Skeletal muscle satellite cell (primary cell): ENCODE measurements around the gene TNP1.

DNA sequence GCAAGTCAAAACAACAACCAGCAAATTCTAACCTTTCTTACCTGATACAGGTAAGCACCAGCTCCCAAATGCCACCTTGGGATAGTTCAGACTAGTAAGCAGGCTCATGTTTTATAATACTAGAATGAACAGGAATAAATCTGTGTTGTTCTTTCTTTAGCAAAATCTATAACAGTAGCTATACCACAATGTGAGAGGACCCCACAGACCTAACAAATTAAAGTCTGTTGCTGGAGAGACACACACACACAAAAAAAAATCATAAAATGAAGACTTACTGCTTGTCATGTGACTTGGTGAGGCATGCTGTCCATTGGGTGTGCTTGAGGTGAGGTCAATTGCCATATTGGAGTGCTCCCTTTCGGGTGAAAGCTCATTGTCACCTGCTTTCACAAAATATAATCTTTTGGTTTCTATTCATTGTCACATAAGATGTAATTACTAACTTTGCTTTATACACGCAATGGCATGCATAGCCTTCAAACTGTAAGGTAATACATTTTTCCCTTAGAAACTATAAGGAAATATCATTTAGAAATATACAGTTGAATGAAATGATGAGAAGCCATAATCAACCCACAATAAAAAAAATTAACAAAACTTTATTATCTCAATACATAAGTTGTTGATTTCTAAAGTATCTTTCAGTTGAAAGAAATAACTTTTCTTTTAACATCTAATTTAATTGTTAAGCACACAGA, 3.8 kb downstream of the IKZF2 start:
- CAGE, long polyA plus RNA = no peak

DNA sequence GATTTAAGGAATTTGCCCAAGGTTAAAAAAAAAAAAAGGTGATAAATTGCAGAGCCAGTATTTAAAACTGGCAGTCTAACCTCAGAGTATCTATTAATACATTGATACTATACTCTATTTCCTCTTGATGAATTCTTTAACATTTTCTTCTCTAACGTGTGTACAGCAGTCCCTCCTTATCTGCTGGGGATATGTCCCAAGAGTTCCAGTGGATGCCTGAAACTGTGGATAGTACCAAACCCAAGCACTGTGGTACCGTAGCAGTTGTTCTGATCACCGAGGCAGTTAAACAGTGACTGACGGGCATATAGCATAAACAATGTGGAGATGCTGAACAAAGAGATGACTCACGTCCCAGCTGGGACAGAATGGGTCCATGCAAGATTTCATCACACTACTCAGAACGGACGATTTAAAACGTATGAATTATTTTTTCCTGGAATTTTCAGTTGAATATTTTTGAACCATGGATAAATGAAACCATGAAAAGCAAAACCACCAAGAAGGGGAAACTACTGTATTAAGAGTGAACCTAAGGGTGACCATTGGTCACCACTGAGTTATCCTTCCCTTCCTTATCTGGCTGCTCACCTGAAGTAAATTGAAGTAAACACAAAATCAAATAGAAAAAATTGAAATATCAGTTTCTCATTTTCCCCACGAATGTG, 54.4 kb upstream of the SPAG16 start:
- CAGE, long polyA plus RNA = no peak

- CAGE, long polyA plus RNA = no peak
These were observed 266.1 kb downstream of the SPAG16 start for GRCh38 chr2:213550278-213550750.

DNA sequence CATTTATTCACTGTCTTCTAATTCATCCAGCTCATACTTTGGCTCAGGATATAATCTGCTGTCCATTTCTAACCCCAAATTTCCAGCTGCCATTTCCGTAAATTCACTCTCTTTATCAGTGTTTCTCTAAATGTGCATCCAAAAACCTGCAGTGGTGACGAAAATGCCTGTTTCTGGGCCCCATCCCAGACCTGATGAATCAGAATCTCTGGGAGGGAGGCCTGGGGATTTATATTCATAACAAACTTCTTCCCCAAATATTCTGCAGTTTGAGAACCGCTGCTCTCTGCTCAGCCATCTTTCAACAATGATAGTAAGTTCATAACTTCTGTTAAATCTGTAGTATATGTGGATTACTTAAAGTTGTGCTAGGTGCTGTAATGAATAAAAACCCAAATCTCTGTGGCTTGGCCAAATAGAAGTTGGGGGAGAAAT, 86.7 kb downstream of the VWC2L start:
- CAGE, long polyA plus RNA = no peak

GRCh38 chr2:215378134-215378520, 57.7 kb downstream of the FN1 start:
- CAGE, long polyA plus RNA = no peak

DNA sequence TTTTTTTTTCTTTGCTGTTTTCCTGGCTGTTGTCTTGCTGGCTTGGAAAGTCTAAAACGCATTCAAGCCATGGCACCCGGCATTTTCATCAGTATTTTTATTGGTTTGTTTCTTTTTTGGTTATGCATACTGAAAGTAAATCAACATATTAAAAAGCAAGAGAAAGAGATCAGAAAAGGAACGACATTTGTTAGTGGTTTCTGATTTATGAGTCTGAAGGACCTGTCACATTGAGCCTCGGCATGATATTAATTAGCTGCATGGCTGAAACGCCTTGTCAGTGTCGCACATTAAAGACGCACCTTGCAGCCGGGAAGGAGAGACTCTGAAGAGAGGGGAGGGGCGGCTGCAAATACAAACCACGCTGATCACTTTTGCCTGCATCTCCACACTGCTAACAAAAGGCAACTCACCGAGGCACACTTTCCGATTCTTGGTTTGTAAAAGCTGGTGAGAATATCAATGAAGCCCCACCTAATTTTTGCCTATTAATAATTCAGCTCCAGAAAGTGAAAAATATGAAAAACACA, 183.7 kb upstream of the FN1 start:
- CAGE, long polyA plus RNA = no peak

DNA sequence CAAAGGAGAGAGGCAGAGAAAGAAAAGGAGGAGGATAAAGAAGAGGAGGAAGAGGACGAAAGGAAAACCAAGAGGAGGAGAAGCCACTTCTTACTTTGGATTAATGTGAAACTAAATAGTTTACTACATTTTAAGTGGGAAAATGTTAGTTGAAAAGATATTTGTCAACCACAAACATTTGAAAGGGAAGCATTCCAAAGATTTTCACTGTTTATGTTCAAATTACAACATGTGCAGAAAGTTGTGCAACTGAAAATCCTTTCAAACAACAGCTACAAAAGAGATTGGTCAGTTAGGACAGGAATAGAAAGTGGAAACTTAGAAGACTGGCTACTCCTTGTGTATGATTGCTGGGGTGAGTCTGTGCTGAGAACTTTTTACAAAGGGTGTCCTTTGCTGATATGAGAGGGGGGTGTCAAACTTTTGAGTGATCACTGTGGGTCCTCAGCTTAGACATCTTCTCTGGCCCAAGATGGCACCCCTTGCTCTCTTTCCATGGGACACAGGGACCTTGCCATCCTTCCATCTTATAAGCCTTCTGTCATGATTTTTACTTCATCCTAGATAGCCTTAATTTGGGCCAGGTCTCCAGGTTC, 277.6 kb upstream of the FN1 start:
- CAGE, long polyA plus RNA = no peak

DNA sequence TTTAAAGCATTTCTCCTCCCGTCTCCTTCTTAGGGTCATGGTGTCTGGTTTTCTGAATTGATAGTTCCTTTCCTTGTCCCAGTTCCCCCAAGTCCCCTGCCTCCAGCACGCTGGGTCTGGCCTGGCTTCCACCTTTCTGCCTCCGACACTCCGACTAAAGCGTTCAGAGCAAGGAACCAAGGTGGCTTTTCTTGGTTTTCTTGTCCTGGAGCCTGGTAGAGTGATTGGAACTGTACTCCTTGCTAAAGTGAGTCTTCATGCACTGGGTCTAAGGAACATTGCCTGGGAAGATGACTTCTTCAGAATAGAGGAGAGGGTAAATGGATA, 109.1 kb downstream of the MREG start:
- CAGE, long polyA plus RNA = no peak

- CAGE, long polyA plus RNA = no peak
These were observed 2.0 kb downstream of the TMEM169 start for GRCh38 chr2:216083506-216084402.

- CAGE, long polyA plus RNA = no peak
These were observed 1.4 kb upstream of the XRCC5 start for GRCh38 chr2:216107650-216108294.

GRCh38 chr2:216179135-216180303, 70.4 kb downstream of the XRCC5 start:
- CAGE, long polyA plus RNA = no peak

- CAGE, long polyA plus RNA = no peak
These were observed 11.9 kb upstream of the RPL37A start for GRCh38 chr2:216486602-216487258.

DNA sequence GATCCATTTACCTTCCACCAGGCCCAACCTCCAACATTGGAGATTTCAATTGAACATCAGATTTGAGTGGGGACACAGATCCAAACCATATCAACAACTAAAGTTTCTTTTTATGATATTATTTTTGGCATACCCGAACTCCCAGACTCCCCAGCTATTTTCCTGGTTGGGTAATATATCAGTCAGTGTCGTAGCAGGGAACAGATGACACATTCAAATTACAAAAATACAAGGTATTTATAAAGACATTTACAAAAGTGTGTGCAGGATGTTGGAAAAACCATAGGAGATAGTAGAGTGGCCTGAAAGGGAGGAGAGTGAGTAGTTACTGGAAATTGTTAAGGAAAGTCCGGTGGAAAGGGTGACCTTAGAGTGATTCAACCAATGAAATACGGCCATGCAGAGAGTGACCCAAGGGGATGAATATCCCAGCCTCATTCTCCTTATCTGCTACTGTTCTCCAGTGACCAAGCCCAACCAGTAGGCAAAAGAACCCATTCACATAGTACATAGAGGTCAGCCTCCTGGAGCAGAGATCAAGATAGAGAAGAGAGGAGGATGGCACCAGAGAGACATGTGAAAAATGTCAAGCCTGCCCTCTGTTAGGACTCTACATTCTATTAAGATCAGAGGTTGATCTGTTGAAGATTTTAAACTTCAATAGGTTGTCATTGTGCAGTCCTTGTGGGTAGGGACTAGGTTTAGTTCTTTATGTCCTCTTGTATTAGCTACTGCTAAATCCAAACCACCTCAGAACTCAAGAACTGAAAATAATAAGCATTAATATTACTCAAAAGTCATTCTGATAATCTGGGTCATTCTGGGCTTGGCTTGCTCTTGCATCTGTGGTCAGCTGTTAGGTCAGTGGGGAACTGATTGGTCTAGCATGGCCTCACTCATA, 9.1 kb downstream of the RPL37A start:
- CAGE, long polyA plus RNA = no peak

DNA sequence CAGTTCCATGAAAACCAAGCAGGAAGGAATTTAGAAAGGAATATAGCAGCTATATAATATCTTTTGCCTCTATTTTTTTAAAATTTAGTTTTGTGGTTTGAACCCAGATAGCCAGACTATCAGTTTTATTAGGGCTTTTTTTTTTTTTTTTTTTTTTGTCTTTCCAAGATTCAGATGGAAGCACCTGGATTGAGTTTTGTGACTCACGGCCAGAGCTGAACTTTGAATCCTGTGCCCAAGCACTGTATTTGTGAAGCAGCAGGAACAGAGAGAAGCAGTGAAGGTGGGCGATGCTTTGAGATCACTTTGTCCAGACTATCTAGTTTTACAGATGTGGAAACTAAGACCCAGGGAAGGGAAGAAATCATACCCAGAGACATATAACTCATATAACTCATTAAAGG, 33.9 kb downstream of the RPL37A start:
- CAGE, long polyA plus RNA = no peak

GRCh38 chr2:216549904-216550476, 51.3 kb downstream of the RPL37A start:
- CAGE, long polyA plus RNA = no peak

DNA sequence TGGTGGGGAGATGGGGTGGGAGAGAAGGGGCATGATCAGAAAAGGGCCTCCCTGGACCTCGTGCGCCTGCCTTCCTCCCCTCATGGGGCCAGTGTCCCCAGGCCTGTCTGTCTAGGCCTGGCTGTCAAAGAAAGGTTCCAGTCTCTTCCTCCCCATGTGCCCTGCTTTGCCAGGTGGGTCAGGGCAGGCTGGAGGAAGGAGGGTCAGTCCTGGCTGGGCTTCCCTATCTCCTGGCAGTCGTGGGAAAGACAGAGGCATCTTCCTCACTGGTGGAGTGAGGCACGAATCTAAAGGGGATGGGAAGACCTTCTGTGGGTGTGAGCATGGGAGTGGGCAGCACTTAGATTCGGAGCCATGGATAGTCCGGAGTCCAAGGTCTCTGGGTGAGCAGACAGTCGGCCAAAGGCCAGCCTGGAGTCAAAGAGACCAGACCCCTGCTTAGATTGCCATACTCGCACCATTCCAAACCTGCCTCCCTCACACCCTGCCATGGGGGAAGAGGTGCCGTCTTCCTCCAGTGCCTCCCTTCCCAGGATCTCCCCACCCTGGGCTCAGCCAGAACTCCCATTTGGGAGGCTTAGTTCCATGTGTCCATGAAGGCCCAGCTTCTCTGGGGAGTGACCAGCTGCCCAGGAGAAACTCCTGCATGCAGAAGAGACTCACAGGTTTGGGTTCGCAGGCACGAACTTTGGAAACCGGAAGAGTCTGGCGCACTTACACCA, 21.9 kb downstream of the IGFBP5 start:
- CAGE, long polyA plus RNA = no peak

GRCh38 chr2:216810453-216810961, 49.4 kb downstream of the TNP1 start:
- CAGE, long polyA plus RNA = no peak

DNA sequence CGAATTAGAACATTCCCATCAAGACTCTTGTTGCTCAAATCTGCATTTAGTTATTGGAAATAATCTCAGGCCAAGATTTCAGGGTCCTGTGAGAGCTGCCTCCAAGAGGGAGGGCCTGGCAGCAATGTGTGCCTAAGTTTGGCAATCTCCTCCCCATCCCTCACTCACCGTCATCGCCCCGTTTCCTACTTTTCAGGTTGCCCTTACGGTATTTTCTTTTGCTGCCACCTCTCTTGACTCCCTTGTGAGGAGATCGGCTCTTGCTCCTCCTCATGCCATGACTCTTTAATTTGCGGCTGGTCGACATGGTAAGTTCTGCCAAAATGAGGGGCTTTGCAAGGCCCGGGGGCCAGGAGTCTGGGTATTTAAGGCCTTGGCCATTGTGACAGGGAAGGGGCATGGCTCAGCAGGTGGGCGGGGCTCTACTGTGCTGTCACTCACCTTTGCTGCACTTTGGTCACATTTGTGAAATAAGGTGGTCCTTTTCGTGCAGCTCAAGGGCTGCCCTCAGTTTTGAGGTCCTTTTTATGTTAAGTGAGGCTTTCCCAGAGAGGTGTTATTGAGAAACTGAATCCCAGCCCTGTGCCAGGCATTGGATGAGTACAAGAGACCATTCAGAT, at the start of gene TNP1:
Gene TNP1 (minus strand): TSS at position 337 of the 620 bp plus-strand sequence.
- CAGE, long polyA plus RNA = no peak

GRCh38 chr2:216880570-216881243, 20.8 kb upstream of the TNP1 start:
- CAGE, long polyA plus RNA = no peak

- CAGE, long polyA plus RNA = no peak
These were observed 363.5 kb upstream of the TNP1 start for GRCh38 chr2:217223255-217223955.